ENCODE measurements around the gene ATAD3B.

GRCh38 chr1:1343992-1344453, 5.2 kb downstream of the DVL1 start:
- RRBS, result 79% methylated on average over 5 of the region's 19 CpGs

DNA sequence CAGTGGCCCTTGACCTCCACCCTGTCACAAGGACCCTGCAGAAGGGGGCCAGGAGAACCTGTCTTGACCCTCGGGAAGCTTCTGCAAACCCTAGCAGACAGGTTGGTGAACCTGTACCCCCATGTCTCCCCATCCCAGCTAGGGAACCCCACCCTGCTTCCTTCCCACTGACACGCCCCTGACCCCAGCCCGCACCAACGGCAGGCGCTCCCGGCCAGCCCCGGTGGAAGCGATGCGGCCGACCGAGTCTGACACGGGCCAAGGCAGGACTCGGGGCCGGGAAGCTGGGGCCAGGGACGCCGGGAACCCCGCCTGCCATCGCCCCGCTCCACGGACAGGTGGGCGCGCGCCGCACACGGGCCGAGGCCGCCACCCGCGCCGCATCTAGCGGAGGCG, 839 bp downstream of the DVL1 start:
- RRBS, result under 1% methylated on average over 10 of the region's 32 CpGs

- RRBS, result no CpG with 5 or more reads among the region's 8 CpGs
Measured at GRCh38 chr1:1352658-1353453, 3.6 kb upstream of the DVL1 start.

DNA sequence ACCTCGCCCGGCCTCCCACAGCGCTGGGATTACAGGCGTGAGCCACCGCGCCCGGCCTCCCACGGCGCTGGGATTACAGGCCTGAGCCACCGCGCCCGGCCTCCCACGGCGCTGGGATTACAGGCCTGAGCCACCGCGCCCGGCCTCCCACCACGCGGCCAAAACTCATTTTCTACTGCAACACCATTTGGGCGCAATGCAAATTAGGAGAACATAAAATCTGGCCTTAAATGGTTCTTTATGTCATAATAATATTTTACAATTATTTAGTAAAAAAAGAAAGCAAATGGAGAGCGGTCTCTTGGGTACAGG, 10.4 kb upstream of the AURKAIP1 start:
- RRBS, result no CpG with 5 or more reads among the region's 21 CpGs

- RRBS, result 95% methylated on average over 3 of the region's 34 CpGs
Measured at GRCh38 chr1:1387681-1388610, 11.2 kb downstream of the CCNL2 start.

DNA sequence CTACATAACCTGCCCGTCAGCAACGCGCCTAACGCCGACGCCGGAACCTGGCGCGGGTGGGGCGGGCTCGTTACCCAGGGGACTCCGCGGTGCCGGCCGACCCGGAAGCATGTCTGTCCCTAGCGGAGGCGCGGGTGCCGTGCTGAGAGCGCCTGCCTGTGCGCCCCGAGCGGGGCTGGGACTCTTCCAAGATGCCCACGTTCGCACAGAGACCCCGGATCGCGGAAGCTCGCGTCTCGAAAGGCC, 231 bp upstream of the CCNL2 start:
- RRBS, result under 1% methylated on average over 15 of the region's 32 CpGs

GRCh38 chr1:1471371-1472599, at the start of gene ATAD3B:
TSS of gene ATAD3B (plus strand) at chr1:1471765.
- RRBS, result 1% methylated on average over 16 of the region's 143 CpGs

DNA sequence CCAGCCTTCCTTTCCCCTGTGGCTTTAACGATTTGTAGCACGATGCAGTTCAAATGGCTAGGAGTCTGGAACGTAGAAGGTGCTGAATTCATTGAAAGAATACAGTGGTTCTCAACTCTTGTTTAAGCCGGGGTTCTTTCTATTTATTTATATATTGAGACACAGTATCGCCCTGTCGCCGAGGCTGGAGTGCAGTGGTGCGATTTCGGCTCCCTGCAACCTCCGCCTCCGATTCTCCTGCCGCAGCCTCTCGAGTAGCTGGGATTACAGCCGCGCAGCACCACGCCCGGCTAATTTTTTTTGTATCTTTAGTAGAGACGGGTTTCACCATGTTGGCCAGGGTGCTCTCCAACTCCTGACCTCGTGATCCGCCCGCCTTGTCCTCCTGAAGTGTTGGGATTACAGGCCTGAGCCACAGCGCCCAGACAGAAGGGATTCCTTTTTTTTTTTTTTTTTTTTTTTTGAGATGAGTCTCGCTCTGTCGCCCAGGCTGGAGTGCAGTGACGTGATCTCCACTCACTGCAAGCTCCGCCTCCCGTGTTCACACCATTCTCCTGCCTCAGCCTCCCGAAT, 1.2 kb downstream of the ATAD3B start:
- RRBS, result no CpG with 5 or more reads among the region's 28 CpGs

DNA sequence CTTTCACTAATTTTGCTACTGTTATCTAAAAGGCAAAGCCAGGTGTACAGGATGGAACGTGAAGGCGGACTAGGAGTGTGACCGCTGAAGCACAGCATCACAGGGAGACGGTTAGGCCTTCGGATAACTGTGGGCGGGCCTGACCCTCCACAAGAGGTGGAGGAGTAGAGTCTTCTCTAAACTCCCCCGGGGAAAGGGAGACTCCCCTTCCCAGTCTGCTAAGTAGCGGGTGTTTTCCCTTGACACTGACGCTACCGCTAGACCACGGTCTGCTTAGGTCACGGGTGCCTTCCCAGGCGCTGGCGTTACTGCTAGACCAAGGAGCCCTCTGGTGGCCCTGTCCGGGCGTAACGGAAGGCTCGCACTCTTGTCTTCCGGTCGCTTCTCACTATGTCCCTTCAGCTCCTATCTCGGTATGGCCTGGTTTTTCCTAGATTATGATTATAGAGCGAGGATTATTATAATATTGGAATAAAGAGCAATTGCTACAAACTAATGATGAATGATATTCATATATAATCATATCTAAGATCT, 6.6 kb upstream of the ATAD3A start:
- RRBS, result no CpG with 5 or more reads among the region's 22 CpGs

DNA sequence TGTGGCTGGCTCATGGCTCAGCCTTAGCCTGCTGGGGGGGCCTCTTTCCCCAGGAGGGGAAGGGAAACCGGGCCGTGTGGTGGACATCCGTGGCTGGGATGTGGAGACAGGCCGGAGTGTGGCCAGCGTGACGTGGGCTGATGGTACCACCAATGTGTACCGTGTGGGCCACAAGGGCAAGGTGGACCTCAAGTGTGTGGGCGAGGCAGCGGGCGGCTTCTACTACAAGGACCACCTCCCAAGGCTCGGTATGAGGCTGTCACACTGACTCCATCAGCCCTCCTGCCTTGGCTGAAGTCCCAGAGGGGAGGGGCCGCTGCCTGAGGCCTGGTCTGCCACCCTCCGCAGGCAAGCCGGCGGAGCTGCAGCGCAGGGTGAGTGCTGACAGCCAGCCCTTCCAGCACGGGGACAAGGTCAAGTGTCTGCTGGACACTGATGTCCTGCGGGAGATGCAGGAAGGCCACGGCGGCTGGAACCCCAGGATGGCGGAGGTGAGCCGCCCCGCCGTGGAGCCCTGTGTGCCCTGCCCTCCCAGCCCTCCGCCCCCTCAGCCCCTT, 7.0 kb upstream of the MMP23B start:
- RRBS, result 90% methylated on average over 3 of the region's 25 CpGs

DNA sequence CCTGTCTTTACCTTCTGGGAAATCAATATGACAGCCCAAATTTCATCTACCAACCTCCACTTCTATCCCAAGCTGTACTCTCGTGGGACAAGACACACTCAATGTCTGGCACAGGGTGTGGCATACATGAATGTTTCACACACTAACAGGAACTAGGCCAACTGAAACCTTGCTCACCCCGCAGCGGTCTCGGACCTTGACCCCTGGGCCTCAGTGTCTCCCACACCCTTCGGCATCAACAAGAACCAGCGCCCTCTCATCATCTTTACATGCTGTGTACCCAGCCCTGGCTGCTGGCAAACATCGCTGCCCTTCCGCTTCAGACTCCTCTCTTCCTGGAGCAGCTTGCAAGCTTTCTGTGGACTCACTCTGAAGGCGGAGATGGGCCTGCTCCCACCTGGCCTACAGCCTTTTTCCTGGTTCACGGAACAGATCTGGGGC, 10.6 kb downstream of the CDK11B start:
- RRBS, result no CpG with 5 or more reads among the region's 10 CpGs

GRCh38 chr1:1661885-1662657, 3.3 kb upstream of the CDK11B start:
- RRBS, result no CpG with 5 or more reads among the region's 14 CpGs

- RRBS, result 92% methylated on average over 4 of the region's 44 CpGs
Measured at GRCh38 chr1:1756149-1757289, 21.8 kb downstream of the NADK start.

DNA sequence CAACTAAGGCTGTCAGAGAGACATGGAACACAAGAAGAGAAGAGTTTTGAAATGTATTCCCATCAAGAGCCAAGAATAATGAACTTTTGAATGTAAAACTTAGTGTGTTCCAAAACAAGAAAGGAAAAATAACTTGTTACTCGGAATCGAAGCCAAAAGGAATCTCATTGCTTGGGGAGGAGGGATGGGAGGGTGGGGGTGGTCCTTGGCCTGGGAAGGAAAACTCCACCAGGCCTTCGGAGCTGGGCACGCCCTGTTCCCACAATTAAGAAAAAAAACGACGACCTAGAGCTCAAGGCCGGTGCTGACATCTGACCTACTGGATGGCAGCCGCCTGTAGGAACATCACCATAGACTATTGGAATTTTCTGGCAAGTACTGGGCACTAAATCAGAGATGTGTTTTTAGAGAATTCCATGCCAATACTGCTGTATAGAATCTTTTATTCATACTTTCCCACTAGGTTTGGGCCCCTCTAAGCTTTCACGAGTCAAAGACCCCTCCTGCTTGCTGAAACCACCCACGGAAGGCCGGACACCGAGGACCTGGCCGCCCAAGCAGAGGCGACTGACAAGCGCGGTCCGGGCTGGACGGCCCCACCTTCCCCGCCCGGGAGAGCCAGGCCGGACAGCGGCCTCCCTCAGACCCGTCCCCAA, 709 bp downstream of the NADK start:
- RRBS, result 2% methylated on average over 7 of the region's 23 CpGs

DNA sequence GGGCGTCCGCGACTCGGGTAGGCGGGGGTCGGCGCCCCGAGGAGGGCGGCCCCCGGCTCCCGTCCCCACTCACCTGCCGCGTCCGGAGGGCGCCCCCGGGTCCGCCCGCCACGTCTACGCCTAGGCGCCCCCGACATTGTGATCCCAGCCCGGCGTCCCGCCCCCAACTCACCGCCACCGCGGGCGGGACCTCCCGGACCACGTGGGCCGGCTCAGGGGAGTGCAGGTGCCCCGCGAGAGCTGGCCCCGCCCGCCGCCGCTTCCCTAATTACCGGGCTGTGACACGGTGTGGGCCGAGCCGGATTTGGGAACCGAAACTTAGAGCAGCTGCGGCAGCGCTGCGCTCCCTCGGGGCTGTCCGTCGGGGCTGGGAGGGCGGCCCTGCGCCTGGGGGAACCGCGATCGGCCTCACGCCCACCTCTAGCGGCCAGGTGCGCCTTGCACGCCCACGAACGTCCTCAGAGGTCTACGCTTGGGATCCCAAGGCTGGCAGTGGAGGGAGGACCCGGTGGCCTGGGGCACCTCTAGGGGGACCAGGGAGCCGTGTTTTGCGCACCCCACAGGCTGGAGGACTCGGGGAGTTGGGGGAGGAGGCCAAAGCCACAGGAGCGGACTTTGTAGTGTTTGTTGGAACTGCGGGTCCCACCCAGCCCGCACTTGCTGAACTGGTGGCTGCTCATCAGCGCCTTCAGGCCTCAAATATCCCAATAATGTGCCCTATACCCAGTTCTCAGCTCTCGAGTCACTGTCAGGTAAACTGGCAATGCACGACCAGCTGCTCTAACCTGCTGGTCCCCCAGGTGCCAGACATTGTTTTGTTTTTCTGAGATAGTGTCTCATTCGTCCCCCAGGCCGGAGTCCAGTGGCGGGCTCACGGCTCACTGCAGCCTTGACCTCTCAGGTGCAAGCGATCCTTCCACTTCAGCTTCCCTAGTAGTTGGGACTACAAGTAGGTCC, 681 bp upstream of the NADK start:
- RRBS, result 1% methylated on average over 23 of the region's 76 CpGs

GRCh38 chr1:1782338-1783499, 4.4 kb upstream of the NADK start:
- RRBS, result 5% methylated on average over 8 of the region's 45 CpGs

DNA sequence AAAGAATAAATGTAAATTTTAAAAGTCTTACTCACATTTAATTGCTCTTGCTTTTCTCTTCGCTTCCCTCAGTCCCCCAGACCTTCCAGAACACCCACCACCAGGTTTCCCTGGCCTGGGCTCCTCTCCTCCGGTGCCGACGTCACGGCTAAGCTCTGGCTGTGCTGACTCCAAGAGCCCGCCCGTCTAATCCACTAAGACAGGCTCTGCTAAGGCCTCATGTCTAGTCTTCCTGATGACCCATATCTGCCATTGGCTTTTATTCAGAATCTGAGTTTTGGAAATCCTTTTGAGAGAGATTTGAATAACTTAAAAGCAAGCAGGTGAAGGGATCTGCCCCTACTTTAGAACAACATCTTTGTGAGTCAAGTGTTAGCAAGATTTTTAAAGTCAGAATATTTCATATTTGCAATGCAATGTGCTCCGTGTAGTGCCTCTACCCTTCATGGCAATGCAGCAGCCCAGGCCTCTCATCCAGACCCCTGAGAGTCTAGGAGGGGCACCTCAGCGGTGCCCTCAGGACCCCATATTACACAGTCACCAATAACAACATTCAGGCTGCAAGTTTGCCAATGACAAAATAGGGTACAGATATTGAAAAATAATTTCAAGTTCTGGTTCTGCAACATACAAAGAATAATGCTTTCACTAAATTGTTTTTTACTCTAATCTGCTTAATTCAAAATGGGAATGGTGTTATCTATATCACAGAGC, 54.1 kb upstream of the NADK start:
- RRBS, result no CpG with 5 or more reads among the region's 9 CpGs

- RRBS, result no CpG with 5 or more reads among the region's 14 CpGs
Measured at GRCh38 chr1:1858998-1859641, 31.8 kb downstream of the GNB1 start.

- RRBS, result no CpG with 5 or more reads among the region's 15 CpGs
Measured at GRCh38 chr1:2154799-2155642, 39.6 kb downstream of the FAAP20 start.

DNA sequence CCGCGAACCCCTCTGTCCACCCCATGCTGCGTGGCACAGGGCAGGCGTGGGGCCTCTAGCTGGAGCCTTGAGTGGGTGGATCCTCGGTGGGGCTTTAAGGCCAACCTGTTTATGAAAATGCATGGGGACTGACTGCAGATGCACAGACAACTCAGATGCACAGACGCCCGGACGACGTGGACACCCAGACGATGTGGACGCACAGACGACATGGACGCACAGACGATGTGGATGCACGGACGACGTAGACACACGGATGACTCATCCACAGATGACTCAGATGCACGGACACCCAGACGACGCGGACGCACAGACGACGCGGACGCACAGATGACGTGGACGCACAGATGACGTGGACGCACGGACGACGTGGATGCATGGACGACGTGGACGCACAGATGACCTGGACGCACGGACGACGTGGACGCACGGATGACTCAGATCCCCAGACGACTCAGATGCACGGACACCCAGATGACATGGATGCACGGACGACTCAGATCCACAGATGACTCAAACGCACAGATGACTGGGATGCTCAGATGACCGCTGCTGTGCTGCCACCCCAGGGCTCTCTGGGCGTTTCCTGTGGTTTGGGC, 14.3 kb downstream of the FAAP20 start:
- RRBS, result no CpG with 5 or more reads among the region's 50 CpGs

Measured in retinal pigment epithelial cell (primary cell).